SK-N-MC (cell line): ENCODE measurements around a stretch of chr12.

DNA sequence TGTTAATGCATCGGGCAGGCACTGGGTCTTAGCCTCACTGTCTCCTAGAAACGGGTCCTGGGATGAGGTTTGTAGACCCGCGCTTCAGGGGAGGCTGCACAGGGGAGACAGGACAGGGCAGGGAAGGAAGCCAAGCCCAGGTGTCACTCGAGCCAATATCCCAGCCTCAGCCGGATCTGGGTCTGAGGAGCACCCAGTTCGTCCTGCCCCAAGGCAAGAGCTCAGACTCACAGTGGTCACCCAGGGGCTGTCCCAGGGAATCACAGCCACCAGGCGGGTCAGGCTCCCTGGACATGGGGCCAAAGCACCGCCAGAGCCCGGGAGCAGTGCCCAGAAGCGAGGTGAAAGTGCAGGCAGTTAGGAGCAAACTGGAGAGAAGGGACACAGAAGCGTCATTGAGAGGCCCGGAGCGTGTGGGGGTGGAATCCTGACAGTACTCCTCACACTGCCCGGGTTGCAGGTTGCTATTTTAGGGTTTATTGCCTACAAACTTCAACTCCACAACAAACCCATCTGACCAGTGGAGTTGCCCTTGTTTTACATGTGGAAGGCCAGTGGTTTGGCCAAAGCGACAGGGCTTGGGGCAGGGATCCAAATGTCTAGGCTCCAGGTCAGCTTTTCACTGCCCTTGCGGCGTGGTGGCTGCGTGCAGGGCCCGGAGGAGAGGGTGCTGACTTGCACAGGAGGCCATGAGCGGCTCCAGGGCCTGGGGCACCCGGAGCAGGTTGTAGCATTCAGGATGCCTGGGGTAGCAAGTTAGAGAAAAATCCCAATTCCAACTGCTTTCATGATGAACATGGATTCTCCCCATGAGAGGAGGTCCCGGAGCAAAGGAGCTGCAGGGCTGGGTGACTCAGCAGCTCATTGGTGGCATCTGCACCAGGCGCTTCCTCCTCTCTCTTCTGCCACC is 112.2 kb upstream of the NCOR2 start:
- RRBS: 84% methylated on average over 8 of the region's 24 CpGs

DNA sequence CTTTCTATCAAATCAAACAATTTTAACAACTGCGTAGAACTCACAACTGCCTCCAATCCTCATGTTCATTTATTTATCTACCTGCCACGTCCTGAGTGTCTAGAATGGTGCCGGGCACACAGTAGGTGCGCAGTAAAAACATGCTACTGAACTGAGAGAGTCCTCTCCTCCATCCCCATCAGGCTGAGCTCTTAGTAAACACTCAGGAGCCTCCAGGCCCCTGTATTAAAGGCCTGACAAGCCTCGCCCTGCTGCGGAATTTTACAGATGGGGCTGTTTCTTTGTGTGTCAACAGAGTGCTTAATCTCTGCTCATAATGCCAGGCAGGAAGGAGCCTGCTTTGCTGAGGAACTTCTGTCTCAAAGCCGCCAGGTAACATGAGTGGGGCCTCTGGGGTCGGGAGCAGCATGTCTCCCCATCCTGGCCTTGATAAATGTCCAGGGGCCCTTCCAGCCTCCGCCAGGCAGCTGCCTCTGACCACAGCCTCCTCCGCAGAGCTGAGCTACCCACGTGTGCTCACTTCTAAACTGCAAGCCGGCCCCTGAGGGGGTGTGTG is 115.8 kb upstream of the NCOR2 start:
- RRBS: no CpG with 5 or more reads among the region's 12 CpGs

DNA sequence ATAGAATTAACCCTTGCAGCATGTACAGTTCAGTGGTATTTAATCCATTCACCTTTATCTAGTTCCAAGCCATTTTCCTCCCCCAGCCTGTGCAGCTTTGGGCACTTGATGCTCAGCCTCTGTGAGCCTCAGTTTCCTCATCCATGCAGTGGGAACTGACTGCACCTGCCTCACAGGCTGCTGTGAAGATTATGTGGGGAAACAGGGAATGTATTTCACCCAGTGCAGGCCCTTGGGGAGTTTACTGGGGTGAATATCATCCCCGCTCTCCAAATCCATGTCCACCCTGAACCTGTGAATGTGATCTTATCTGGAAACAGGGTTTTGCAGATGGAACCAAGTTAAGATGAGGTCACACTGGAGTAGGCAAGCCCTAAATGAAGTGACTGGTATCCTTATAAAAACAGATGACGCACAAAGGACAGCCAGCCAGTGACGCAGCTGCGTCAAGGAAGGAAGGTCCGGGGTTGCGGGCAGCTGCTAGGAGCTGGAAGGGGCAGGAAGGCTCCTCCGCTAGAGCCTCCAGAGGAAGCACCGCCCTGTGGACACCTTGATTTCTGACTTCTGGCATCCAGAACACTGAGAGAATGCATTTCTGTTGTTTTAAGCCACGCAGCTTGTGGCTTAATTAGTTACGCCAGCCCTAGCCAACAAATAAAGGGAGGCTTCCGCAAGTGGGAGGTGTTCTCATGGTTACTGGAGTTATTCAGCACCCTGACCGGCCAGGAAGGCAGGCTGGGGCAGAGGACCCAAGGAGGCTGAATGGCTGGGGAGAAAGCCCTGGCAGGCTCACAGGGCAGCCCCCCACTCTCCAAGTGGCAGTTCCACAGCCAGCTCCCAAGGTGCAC is 127.4 kb upstream of the NCOR2 start:
- RRBS: no CpG with 5 or more reads among the region's 12 CpGs

DNA sequence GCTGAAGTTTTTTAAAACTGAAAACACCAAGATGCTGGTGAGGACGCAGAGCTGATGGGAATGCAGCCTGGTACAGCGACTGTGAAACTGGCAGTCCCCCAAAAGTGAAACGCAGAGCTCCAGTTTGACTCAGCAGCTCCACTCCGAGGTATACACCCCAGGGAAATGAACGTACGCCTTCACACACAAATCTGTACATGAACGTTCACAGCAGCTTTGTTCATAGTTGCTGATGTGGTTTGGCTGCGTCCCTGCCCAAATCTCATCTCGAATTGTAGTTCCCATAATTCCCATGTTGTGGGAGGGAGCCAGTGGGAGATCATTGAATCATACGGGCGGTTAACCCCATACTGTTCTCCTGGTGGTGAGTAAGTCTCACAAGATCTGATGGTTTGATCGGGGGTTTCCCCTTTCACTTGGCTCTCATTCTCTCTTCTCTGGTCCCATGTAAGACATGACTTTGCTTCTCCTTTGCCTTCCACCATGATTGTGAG is 89.0 kb downstream of the SCARB1 start:
- RRBS: no CpG with 5 or more reads among the region's 12 CpGs

- RRBS: no CpG with 5 or more reads among the region's 22 CpGs
Observed at GRCh38 chr12:124828177-124829211, 35.2 kb downstream of the SCARB1 start.

- RRBS: no CpG with 5 or more reads among the region's 14 CpGs
Observed at GRCh38 chr12:124842825-124843383, 20.8 kb downstream of the SCARB1 start.

GRCh38 chr12:124911653-124912104 is 2.8 kb downstream of the UBC start:
- RRBS: no CpG with 5 or more reads among the region's 7 CpGs

- RRBS: no CpG with 5 or more reads among the region's 10 CpGs
Observed at GRCh38 chr12:124912472-124912908, 2.0 kb downstream of the UBC start.

- RRBS: no CpG with 5 or more reads among the region's 3 CpGs
Observed at GRCh38 chr12:125171199-125171643, 15.0 kb upstream of the TMEM132B start.

DNA sequence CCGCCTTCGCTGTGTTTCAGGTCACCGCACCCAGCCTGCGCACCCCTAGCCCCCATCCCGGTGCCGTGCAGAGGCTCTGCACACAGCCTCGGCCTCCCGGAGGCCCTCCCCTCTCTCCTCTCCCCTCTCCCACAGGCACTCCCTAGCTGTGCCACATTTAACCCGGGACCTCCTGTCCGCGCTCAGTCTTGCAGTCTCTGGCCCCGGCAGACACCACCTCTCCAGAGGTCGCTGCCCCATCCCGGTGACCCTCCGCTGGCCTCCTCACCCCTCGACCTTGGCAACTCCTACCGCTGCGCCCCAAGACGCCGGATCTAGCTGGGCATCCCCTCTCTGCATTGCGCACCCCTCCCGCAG is 420 bp upstream of the TMEM132B start:
- RRBS: 2% methylated on average over 21 of the region's 22 CpGs

DNA sequence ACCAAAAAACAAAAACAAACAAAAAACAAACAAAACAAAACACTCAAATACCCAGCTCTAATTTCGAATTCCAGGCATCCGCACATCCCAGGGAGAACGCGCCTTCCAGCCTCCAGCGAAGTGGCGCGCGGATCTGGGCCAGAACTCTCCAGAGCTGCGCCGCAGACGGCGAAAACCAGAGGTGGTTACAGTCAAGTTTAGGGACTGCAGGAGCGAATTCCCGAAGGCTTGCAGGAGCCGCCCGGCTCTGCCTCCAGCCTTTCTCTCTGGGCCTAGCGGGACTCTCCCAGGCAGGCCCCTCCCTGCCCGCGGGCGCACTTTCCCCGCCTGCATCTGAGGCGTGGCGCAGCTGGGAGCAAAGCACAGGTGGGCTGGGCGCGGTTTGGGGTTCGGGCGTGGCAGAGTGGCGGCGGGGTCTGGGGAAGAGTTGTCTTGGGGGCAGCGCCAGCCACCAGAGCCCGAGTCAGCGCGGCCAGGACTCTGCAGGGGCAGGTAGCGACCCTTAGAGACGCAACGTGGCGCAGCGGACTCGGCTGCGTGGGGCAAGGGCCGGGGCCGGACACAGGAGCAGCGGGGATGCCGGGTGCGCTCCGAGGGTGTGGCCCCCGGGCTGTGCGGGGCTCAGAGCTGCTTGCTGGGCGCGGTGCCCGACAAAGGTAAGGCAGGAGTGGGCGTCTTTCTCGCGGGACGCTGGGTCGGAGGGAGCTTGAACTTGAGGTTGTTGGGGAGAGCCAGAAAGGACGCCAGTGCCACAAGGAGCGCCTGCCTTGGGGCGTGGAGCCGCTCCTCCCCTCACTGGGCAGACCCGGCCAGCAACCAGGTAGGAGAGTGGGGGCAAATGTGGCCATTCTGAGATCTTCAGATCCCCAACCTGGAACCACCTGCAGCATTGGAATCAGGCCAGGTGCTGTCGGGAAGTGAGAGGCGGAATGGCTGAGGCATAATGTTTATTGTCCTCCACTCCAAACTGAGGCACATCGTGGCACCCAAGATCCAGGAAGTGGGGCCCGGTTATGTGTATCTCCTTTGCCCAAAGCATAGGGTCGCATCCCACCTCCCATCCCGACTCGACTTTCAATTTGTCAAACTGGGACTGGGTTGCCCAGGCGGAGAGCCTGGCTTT is 1005.1 kb downstream of the TMEM132B start:
- RRBS: no CpG with 5 or more reads among the region's 69 CpGs

DNA sequence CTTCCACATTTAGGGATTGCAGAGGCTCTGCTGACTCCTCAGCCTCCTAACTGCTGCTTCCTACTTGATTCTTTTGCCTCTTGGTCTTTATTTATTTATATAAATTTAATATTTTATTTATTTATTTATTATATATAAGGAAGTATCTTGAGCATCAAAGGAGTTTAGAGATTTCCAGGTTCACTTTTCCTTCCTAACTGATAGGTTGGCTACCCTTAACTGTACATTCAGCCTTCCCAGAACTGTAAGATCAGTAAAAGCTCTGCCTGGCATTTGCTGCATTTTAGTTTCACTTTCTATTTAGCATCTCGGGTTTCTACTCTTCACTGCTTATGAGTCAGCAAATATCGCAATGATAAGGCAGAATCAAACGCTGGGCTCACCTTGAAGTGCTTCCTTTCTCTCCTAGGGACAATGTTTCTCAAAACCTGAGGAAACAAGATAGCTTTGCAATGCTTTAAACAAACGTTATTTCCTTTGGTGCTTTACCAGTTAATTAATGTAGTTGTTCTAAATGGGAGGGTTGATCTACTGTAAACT is 1183.7 kb upstream of the TMEM132C start:
- RRBS: no CpG with 5 or more reads among the region's 4 CpGs

DNA sequence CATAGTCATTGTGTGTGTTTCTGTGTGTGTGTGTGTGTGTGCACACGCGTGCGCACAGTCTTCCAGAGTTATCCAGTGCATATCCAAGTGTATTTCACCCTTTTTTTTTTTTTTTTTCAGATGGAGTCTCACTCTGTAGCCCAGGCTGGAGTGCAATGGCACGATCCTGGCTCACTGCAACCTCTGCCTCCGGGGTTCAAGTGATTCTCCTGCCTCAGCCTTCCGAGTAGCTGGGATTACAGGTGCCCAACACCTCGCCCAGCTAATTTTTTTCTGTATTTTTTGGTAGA is 558.9 kb upstream of the TMEM132C start:
- RRBS: no CpG with 5 or more reads among the region's 7 CpGs

DNA sequence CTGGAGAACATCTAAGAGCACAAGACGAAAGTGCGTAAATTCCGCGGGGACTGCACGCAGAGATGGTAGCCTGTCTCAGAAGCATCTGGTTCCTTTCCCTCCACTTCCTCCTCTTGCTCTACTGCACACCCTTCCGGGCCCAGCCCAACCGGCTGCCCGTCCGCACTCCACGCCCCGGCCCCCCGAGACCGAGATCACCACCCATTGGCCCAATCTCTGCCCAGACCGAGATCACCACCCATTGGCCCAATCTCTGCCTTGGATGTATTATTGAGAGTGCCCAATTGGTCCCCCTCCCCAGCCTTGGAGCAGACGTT is 75.7 kb upstream of the TMEM132C start:
- RRBS: no CpG with 5 or more reads among the region's 15 CpGs

DNA sequence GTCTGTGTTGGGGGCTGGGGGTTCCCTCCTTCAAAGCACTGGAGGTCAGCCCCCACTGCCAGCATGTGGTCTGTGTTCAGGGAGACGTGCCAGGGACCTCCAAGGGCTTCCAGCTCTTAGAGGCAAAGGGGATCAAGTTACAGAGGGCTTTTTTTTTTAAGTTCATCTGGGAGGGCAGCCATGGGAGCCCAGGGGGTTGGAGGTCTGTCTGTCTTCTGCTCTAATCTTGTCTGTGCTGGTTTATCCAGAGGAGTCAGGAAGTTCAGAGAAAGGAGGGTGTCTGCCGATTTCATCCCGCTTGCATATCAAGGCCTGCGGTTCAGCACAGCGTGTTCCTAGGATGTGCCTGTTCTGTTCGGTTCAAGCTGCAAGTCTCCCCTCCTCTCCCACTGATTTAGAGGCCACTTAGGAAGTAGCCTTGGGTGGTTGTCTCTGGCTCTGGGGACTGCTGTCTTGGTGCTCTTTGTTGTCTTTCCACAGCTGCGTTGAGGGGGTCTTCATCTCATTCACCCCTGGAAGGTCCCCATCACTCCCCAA is 72.2 kb downstream of the TMEM132C start:
- RRBS: no CpG with 5 or more reads among the region's 7 CpGs

DNA sequence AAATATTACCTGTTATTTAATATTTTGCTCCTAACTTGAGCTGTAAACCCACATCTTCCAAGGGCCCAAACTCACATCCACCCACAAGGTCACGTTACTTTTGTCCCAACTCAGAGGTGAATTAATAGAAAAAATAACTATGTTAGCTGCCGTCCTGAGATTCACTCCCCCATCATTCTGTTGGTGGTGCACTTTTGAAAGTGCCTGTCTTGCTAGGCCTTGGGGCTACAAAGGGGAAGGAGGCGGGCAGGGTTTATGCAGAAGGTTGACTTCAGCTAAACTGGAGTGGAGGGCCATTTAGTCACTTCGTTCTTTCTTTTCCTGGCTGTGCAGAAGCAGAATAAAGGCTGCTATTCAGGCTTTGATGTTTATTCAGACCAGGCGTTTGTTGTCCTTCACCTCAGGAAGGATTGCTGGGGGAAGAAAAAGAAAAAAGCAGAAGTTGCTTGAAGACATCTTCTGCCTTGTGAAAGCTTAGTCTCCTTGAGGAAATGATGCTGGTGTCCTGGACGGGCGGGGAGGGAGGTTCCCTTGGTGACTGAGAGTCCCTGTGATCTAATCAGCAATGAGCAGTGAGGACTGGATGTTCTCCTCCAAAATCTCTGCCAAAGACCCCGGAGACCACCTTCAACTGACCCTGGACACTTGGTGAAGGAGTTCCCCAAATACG is 3.9 kb downstream of the GLT1D1 start:
- RRBS: no CpG with 5 or more reads among the region's 9 CpGs

DNA sequence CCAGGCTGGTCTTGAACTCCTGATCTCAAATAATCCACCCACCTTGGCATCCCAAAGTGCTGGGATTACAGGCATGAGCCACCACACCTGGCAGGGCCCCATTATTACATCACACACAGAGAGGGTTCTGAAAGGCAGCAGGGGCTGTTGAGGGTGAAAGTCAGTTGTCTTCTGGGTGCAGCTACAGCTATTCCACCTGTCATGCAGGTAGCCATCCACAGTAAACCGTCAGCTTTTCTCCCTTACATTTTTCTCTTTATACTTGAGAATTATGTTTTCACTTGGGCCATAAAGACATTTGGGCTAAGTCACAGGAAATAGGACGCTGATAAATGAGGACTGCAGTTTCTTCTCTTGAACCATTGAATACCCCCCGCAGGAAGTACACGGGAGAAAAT is 91.1 kb upstream of the FZD10 start:
- RRBS: no CpG with 5 or more reads among the region's 4 CpGs

DNA sequence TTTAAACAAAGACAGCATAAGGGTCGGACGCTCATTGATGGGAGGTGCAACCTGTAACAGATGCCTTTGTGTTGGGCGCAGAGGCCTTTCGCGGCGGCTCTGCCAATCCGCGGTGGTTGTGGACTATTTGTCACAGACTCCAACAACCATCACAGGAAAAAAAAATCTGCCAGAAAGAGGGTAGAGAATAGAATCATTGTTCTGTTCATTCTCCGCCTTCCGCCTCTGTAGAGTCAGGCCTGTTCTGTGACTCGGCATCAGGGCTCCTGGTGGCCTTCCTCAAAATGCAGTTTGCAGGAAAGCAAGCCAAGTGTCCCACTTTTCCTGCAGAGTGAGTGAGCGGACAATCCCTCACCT is 83.1 kb upstream of the PIWIL1 start:
- RRBS: no CpG with 5 or more reads among the region's 12 CpGs

DNA sequence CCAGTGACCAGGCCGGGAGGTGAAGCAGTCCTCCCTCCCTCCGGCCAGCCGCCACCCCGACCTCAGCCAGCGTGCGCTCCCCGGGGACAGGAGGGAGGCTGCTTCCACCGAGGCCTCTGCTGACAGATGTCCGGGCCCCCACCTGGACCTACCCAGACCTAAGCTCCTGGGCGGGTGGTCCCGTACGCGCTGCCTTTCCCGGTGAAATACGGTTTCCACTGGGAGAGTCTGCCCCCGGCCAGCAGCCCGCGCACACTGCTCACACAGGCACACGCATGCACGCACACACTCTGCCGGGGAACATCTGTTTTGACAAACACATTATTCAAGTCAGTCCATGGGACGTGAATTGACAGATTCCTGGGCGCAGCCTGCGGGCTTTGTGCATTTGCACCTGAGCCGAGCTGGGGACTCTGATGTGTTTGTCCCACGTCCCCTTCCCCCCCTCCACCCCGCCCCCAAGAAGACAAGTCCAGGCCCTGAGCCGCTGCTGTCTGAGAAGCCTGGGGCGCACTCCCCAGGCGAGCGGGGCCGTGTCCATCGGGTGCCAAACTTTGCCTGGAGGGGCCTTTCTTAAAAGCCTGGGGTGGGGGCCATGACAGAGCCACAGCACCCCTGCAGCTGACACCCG is 667 bp downstream of the RIMBP2 start:
- RRBS: 2% methylated on average over 21 of the region's 34 CpGs